GM19239 (cell line): ENCODE measurements around the genes CRB1 and ATP6V1G3.

GRCh38 chr1:196773803-196774064, 906 bp upstream of the CFHR3 start:
- RRBS = no CpG with 5 or more reads among the region's 1 CpG

GRCh38 chr1:196786412-196787055, 11.9 kb downstream of the CFHR3 start:
- RRBS = no CpG with 5 or more reads among the region's 18 CpGs

- RRBS = no CpG with 5 or more reads among the region's 12 CpGs
Observed at GRCh38 chr1:197103266-197104297, 36.5 kb upstream of the F13B start.

DNA sequence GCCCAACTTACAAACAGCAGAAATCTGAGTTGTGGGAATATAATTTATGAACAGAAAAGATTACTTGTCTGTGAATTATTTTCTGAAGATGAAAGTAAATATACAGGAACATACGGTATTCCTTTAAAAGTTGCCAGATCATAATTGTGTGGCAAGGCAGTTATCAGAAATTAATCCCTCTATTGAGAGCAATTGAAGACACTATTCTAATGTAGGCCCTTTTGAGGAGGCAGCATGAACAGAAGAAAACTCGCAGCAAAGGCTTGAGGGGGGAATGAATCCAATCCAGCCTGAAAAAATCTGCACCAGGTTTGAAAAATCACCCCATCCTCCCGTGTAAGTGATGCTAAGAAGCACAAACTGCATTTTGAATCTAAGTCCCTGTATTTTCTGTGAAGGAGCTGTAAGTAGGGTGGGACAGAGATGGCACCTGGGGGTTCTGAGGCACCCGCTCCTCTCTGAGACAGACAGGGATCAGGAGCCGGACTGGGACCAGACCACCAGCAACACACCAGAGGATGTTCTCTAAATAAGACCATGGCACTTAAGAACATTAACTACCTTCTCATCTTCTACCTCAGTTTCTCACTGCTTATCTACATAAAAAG, at the start of gene CRB1:
TSS of gene CRB1 (plus strand) at position 377 of the 608 bp plus-strand sequence.
- RRBS = no CpG with 5 or more reads among the region's 5 CpGs

DNA sequence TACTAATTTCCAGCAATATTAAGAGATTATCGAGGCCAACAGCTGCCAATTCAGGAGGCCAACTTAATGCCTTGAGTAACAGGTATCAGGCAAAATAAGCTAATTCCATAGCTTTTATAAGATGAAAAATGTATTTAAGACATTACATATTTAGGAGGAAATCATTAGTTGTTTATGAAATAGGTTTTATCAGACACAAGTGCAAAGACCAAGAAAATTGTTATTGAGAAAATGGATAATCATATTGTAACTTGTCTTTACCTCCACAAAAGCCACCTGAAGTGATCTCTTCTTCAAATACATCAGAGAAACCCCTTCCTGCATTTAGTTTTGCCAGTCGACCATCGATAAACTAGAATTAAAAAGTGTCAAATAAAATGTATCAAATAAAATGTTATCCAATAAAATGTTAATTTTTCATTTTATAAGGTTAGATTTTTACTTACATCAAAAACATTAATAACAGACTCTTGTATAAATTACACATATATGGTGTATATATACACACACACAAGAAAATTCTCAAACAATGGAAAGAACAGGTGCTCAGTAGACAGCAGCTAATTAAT, 222.4 kb downstream of the DENND1B start:
- RRBS = no CpG with 5 or more reads among the region's 3 CpGs

- RRBS = no CpG with 5 or more reads among the region's 1 CpG
Observed at GRCh38 chr1:197638384-197638669, 137.0 kb downstream of the DENND1B start.

- RRBS = no CpG with 5 or more reads among the region's 3 CpGs
Observed at GRCh38 chr1:197690050-197690726, 85.1 kb downstream of the DENND1B start.

DNA sequence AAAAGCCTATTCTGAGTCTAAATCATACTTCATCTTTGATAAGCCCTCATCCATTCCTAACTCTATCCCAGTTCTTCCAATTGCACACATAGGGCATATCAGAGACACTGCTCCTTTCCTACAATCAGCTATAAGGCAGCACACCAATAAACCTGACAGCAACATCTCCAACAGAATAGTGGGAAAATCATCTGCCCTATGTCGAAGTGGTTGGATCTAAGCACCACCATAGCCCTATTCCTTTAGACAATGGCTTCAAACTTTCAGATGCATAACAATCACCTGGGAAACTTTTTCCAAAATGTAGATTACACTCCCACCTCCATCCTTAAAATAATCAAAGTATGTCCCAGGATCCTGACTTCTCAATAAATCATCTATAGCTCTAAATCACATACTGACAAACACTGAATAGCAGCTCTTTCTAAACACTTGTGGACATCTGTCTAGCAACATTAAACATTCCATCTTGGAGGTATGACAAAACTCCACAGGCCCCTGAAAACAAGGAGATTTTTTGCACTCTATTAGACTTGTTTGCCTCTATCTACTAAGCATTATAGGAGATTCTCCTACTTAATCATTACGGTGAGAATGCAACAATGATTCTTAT, 38.1 kb downstream of the DENND1B start:
- RRBS = no CpG with 5 or more reads among the region's 2 CpGs

DNA sequence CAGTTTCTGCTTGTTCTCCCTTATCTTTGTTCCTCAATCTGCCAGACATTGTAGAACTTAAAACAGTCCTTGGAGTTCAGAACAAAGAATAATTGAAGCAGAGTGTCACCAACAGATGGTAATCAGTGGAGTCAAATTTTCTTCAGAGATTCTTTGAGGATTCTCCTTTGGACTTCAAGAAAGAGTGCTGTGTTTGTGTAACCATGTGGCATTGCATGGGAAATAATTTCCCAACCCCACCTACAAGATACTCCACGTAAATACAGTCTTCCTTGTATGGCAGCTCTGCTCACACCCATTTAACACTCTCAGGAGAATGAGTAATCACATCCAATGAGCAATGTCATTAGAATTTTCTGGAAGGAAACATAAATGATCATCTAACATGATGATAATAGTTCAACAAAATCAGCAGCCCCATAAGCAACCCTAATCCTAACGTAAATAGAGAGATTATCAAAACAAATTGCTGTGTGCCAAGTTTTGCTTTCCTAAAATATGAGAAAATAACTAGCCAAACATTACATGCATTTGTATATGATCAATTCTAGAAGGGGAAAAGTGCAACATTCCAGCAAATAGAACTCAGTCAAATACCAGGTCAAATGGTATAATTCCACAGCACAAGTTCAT, 6.8 kb upstream of the DENND1B start:
- RRBS = no CpG with 5 or more reads among the region's 2 CpGs

- RRBS = no CpG with 5 or more reads among the region's 4 CpGs
Observed at GRCh38 chr1:197954923-197955430, 37.8 kb downstream of the LHX9 start.

- RRBS = no CpG with 5 or more reads among the region's 40 CpGs
Observed at GRCh38 chr1:198158623-198159627, 2.1 kb downstream of the NEK7 start.

- RRBS = no CpG with 5 or more reads among the region's 2 CpGs
Observed at GRCh38 chr1:198296849-198297596, 140.2 kb downstream of the NEK7 start.

GRCh38 chr1:198540455-198541082, at the start of gene ATP6V1G3:
Gene ATP6V1G3, minus strand, starts transcription at chr1:198540680.
- RRBS = no CpG with 5 or more reads among the region's 2 CpGs

DNA sequence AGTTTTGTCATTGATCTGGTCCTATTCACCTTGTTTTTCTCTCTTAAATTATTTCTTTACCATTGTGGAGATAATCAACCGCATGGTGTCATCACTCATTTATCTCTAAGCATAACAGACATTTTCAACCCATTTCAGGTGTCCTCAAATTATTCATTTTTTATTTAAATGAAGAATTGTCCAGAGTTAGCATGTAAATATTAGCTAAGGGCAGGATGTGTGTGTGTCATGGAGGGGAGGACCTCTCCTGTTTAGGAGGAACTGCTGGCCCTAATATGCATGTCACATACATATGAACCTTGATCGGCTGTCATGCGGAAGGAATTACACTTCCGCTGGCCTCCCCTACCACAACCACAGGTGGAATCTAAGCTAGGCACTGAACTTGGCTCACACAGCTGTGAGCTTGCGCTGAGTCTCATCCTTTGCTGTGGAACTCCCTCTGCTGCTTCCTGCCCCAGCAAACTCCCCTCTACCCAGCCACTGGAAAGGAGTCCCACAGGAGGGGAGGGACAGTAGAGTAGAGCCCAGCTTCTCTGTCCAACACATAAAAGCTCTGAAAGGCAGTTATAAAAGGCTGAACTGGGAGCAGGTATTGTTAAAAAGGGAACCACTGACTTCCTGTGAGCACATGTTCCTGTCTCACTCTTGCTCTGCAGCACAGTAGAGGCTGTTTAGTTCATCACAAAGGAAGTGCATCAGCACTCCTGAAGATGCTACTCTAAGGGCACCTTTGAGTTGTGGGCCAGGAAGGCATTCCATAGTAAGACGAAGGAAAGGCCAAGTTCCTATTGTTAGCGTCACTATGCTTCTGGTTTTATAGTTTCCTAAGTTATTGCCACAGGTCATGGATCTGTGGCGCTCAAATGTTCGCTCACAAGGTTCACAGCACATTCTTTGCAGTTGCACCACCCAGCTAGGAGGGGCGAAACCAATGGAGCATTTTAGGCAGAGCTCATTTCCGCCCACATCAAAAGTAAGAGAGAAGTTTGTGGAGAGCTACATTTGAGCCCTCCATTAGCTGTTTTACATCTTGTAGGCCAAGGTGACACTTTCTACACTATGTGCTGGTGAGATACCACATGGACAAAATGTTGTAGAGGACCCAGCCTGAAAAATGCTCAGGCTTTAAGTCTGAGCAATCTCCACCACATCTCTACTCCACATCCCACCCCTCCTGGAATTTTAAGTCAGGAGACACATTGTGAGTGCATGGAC, 17.7 kb upstream of the PTPRC start:
- RRBS = no CpG with 5 or more reads among the region's 11 CpGs

GRCh38 chr1:198662680-198663310, 24.0 kb downstream of the PTPRC start:
- RRBS = no CpG with 5 or more reads among the region's 6 CpGs

GRCh38 chr1:198920060-198920572, 281.3 kb downstream of the PTPRC start:
- RRBS = no CpG with 5 or more reads among the region's 2 CpGs

GRCh38 chr1:199274792-199275282, 636.0 kb downstream of the PTPRC start:
- RRBS = no CpG with 5 or more reads among the region's 2 CpGs

- RRBS = 19% methylated on average over 7 of the region's 69 CpGs
Observed at GRCh38 chr1:200042000-200043100, 14.8 kb downstream of the NR5A2 start.

DNA sequence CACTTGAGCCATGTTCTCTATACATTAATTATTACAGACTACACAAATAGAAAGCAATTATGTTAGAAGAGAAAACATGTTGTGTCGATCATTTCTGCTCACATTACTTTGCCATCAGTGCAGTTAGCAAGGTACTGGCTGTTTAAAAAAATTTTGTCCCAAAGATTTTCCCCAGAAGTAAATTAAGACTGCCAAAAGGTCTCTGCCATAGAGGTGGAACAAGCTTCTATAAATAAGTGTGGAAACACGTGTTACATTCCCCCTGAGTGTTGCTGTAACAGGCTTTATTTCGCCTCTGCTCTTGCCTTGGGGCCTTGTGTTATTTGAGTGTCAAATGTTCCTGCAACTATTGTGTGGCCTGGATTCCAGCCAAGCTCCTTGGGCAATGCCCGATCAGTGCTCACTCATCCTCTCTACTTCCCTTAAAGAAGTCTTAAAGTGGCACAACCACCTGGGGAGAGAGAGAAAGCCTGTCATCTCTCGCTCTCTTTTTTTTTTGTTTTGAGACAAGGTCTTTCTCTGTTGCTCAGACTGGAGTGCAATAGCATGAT, 156.6 kb downstream of the NR5A2 start:
- RRBS = no CpG with 5 or more reads among the region's 5 CpGs